Sciatic nerve (tissue), 1 donor: ENCODE measurements around a stretch of chr18.

- PRO-cap, result no peak
These were observed 40.4 kb downstream of the CYB5A start for GRCh38 chr18:74251204-74251836.

GRCh38 chr18:74260682-74261674 lies 30.8 kb downstream of the CYB5A start:
- PRO-cap, result no peak

DNA sequence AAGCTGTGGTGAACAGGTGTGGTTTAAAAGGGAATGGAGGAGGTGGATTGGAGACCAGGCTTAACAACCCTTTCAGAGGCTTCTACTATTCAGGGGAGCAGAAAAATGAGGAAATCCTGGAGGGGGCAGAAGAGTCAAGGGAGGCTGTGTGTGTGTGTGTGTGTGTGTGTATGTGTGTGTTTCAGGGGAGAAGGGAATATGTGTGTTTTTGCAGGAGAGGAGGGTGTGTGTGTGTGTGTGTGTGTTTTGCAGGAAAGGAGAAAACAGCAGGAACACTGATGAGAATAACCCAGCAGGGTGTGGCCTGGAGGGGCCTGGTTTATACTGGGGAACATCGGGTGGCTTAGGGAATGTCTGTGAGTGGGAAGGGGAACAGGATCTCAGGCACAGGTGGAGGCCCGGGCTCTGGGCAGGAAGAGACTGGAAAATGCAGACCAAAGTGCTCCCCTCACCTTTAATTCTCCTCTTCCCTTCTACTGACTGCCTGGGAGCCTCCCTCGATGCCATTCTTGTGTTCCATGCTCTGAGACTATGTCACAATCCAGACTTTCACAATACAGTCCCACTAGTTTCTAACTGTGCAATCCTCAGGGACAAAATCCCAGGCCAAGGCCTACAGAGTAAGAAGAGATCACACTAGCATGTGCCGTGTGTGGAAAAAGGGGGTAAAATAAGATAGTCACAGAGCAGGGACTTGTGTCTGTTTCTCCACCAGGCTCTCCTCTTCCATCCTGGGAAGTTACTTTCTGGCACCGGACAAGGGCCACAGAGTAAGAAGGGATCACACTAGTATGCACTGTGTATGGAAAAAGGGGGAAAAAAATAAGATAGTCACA lies 9.9 kb downstream of the CYB5A start:
- PRO-cap, result no peak

DNA sequence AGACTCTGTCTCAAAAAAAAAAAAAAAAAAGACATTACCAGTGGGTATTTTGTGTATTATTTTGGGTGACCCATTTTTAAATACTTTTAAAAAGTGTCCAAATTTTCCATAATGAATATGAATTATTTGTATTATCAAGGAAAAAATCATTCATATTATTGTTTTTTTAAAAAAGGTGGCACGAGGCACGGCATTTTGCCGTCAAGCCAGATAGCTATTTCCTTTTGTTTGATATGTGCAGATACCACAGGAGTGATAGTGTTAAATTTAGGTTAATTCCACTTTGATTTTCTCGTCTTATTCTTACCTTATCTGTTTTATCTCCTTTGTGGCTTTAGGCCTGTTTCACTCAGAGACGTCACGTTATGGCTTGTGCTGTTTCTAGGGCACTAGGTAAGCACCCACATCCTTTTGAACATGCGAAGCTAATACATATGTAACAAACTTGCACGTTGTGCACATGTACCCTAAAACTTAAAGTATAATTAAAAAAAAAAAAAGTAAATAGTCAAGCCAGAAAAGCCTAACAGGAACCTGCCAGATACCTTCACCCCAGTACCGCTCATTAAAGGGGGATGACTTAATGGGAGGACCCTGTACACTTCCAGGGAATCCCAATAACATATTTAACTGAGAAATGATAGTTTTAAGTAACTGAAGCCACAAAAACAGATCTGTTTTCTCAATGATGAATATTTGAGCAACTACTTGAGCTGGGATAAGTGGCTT lies 57.8 kb downstream of the C18orf63 start:
- PRO-cap, result no peak

- PRO-cap, result no peak
These were observed 4.3 kb downstream of the CNDP2 start for GRCh38 chr18:74500309-74501036.

GRCh38 chr18:74520861-74521231 lies 13.5 kb upstream of the CNDP1 start:
- PRO-cap, result no peak

- PRO-cap, result no peak
These were observed 8.8 kb upstream of the CNDP1 start for GRCh38 chr18:74525488-74525937.

- PRO-cap, result no peak
These were observed 7.6 kb downstream of the CNDP1 start for GRCh38 chr18:74541566-74542661.

- PRO-cap, result no peak
These were observed 17.4 kb downstream of the CNDP1 start for GRCh38 chr18:74551725-74552173.

DNA sequence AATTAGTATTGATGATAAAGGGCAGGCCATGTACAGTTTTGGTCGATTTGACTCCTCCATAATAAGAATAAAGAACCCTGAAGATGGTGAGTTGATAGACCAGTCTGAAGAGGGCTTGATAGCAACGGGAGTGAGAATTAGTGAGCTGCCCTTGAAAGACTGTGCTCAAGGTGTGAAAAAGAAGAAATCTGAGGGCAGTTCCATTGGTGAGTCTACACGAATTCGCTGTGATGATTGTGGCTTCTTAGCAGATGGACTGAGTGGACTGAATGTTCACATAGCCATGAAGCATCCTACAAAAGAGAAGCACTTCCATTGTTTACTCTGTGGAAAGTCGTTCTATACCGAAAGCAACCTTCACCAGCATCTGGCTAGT lies 37.4 kb downstream of the ZNF407 start:
- PRO-cap, result no peak

DNA sequence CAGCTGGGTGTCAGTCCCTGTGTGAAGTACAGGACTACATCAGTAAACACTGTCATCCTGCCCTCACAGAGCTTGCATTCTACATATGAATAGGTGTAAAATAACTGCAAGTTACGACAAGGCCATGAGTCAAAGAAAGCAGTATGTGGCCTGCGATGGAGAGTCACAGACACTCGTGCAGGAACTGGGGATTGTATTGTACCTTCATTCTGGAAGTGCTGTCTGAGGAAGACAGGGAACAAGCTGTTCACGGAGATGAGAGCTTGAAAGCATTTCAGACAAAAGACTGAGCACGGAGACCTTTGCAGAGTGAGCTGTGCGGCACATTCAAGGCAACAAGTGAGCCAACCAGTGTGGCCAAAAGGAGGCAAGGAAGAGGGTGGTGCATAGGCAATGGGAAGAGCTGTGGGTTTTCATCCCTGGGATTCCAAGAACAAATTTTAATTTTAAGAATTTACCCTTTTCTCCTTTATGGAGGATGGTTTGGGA lies 182.0 kb downstream of the PTGR3 start:
- PRO-cap, result no peak

DNA sequence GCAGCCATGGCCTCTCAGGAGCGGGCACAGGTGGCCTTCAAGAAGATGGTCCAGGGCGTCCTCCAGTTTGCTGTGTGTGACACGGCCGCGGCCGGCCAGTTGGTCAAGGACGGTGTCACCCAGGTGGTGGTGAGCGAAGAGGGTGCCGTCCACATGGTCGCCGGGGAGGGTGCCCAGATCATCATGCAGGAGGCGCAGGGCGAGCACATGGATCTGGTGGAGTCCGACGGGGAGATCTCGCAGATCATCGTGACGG lies 145.1 kb downstream of the PTGR3 start:
- PRO-cap, result no peak

DNA sequence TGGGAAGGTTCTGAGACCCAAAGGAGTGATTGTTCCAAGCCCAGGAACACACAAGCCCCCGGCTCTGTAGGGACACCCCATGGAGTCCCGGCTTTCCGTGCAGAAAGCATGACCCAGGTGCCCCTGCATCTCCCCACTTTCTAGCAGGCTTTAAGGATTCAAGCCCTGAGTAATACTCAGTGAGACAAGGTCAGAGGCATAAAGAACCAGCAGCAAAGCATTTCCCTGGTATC lies 16.3 kb downstream of the TSHZ1 start:
- PRO-cap, result no peak

DNA sequence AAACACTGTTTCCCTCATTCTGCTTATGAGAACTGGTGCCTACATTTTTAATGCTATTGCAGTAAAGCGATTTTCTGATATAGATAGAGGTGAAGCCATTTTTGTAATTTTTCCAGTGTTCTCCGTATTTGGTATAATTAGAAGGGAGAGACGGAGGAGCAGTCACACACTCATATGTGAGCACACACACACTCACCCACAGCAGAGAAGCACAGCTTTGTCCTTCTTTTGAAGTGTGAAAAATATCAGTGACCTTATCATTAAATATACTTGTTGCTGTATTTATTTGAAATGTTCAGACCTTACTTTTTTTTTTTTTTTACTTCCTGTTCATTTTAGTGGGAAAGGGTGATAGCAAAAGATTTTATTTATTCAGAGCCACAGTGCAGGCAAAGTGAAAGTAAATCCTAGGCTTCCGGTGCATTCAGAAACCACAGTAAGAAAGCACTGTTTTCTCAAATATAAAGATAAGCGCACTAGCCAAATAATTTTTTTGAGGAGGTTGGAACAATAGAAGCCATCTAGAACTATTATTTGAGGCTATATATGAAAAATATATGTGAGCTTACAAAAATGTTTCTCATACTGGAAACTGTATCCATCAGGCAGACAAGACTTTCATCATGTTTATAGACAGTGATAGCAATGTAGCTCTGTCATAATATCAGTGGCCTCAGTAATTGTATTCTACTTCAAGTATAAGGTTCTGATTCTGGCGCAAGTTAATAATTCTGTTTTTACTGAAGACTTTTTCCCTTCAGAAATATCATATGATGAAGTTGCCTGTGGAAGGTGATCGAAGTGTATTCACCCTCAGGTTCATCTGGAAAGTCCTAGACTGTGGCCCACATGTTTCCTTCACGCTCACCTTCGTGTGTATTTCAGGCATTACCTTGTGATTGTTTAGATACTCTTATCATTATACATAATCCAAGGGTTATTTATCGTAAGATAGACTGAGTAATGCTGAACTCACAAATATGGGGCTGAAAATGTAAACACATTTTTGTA lies 37.3 kb downstream of the TSHZ1 start:
- PRO-cap, result no peak

- PRO-cap, result no peak
These were observed 141.2 kb downstream of the ZNF516 start for GRCh38 chr18:76353852-76354236.

DNA sequence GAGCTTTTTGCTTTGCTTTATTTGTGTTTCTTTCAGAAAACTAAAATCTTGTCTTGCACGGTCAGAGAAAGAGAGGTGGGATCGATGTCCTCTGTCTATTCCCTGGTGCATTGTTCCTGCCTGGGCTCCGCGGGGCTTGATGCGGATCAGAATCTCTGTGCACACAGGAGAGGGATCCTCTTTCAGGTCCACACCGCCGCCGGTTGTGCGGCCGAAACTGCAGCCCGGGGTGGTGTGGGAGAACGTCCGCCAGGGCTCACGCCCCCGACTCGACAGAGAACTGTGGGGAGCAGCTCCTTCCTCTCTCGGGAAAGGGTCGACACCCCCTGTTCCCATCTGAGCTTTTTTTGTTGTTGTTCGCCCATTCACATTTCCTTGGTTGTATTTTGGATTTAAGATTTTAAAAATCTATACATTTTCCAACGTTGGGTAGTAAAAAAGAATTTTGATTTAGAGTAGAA lies 23.6 kb upstream of the ZNF516 start:
- PRO-cap, result bidirectional peak, plus-strand start at position 178 of the sequence, minus-strand start at position 207 of the sequence

DNA sequence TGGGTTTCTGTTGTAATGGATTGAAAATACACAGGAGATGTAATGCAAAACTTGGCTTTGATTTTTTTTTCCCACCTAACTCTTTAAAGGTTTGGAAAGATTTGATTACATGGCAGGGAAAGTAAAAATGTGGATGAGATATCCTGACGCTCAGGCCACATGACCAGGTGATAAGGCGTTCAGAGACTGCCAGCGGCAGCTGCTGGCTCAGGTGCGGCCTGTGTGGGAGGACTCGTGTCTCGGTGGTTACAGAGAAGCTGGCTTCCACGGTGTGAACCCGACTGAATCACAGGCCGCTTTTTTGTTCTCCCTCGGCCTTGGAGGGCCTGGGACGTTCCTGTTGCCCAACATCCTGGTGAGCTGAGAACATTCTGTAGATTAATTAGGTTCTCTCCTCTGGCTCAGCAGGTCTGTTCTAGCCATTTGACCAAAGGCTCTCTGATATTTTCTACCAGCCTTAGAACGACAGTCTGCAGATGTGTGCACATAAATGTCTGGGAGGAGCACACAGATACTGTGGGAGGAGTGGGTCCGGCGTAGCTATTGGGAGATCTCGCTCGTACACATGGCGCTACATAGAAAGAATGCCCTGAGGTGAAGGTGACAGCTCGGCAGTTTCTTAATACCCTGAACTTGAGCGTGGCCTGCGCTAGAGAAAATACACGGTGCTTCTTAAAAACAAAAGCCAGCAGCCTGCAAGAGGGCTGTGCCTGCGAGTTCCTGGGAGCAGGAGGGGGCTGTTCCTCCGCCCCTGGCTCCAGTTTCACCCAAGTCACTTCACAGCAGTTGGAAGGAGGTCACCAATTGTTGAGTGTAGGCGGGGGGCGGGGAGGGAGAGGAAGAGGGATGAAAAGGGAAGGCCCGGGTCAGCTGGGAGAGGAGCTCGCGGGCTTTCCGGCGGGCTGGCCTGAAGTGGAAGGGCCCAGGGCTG lies 124.4 kb upstream of the ZNF516 start:
- PRO-cap, result bidirectional peak, plus-strand start at position 877 of the sequence, minus-strand start at position 769 of the sequence

DNA sequence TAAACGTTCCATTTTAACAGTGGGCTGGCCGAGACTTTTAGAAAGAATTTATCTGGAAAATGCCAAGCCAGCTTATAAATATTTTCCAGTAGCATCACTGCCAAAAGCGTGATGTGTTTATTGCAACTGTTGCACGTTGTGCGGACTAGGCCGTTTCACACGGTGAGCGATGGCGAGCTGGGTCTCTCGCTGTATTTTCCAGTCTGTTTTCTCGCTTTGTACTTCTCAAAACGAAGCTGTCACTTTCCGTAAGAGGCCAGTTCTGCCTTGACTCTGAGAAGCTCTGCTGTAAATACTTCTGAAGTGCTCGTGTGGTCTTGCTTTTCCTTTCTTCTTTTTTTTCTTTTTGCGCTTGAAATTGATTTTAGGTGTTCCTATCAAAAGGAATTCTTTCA lies 65.0 kb upstream of the ZNF236 start:
- PRO-cap, result no peak

- PRO-cap, result no peak
These were observed 288 bp upstream of the ZNF236 start for GRCh38 chr18:76822203-76822335.

DNA sequence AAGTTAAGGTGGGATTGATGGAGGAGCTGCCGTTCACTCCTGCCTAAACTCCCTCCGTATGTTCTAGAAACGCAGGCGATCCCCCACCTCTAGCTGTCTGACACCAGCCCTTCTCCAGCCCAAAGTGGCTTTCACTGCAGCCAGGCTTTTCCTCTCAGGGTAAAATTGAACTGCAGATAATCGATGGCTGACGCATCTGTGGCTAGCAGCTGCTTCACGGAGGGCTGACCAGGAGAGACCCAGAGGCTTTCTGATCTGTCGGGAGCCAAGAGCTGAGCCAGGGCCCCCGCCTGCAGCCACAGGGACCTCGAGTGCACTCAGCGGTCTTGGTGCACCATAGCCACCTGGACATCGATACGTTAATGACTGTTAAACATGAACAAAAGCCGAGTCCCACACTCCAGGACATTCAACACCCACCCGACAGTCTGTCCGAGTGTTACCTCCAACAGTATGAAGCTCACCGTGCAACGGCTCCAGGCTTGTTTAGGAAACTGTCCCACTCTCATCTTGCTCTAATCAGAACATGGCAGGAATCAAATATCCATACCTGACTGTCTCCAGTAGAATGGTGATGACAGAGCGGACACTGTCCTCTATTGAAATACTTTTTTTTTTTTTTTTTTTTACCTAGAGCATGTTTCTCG lies 107.4 kb downstream of the MBP start:
- PRO-cap, result no peak